Mesenchymal stem cell of the bone marrow (primary cell): ENCODE data around the genes H1-5, PGBD1, TRIM27, UBD and GABBR1.

GRCh38 chr6:27865896-27866504 is 883 bp downstream of the H2AC16 start:
- CAGE, long polyA plus RNA = no peak

- CAGE, long polyA plus RNA = no peak
Measured at GRCh38 chr6:27866913-27867959, at the start of gene H1-5. TSS of gene H1-5 (minus strand) at chr6:27867588.

GRCh38 chr6:27894850-27895480 is 1.7 kb downstream of the H2BC17 start:
- CAGE, long polyA plus RNA = no peak

- CAGE, long polyA plus RNA = no peak
Measured at GRCh38 chr6:28136521-28137245, 5.0 kb upstream of the ZKSCAN8 start.

DNA sequence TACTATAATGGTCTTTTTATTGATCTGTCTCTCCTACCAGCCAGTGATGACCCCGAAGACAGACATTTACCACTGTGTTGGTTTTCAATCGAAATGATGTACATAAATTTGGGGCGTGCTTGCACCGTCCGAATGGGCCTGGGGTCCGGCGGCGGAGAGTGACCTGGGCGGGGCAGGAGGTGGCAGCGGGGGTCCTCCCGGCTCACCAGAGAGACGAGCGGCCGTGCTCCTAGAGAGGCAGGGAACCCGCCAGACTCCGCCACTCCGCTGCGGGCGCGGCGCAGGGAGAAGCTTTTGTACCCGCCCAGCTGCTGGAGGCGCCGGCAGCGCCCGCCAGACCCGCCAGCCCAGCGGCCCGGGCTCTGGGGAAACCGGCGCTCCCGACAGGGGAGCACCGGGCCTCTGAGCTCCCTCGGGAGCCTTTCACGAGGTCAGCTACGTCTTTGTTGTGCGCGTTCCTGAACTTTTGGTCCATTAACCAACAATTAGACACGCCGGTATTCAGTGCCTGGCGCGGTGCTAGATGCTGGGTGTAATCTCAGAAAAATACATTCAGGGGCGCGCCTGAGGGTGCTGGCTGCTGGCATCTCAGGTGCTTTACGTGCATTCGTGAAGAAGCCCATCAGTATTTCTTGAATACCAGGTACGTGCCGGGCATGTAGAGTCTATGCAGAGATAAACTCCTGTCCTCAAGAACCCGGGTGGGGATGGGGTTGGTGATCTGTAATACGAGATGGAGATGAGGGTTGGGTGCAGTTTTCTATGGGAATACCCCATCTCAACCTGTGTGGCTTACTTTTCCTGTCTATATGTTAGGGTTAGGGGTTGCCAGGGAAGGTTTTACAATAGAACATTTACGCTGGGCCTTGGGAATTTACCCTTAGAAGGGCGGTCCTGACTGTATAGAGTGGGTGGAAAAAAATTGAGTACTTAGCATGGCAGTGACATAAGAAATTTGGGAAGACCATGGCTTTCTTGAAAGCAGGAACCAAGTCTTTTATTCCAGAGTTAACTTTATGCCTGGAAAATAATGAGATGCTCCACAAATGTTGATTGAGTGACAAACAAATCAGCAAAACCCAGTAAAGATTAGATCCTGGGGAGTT is at the start of gene PGBD1:
TSS of gene PGBD1 (plus strand) at position 297 of the 1,106 bp plus-strand sequence.
- CAGE, long polyA plus RNA = no peak

- CAGE, long polyA plus RNA = no peak
Measured at GRCh38 chr6:28478533-28478804, 35.2 kb upstream of the ZSCAN23 start.

DNA sequence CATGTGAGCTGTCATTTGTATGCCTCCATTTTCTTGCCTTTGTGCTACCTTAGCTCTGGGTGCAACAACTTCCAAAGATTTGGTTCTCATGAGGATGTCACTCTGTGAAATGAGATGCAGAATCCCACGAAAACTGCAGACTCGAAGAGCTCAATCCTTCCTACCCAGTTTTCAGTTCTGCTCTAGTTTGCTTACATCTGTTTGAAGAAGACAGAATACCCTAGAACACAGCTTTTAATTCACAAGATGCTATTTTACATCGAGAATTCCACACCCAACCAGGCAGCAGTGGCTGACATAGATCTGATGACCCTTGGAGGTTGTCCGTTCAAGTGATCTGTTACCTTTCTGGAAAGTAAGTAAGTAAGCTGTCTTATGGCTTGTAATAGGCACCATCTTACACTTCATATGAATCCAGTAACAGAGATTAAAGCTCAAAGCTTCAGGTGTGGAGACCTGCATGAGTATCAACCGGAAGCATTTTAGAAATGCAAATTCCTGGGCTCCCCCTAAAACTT is 1.4 kb downstream of the GPX6 start:
- CAGE, long polyA plus RNA = no peak

DNA sequence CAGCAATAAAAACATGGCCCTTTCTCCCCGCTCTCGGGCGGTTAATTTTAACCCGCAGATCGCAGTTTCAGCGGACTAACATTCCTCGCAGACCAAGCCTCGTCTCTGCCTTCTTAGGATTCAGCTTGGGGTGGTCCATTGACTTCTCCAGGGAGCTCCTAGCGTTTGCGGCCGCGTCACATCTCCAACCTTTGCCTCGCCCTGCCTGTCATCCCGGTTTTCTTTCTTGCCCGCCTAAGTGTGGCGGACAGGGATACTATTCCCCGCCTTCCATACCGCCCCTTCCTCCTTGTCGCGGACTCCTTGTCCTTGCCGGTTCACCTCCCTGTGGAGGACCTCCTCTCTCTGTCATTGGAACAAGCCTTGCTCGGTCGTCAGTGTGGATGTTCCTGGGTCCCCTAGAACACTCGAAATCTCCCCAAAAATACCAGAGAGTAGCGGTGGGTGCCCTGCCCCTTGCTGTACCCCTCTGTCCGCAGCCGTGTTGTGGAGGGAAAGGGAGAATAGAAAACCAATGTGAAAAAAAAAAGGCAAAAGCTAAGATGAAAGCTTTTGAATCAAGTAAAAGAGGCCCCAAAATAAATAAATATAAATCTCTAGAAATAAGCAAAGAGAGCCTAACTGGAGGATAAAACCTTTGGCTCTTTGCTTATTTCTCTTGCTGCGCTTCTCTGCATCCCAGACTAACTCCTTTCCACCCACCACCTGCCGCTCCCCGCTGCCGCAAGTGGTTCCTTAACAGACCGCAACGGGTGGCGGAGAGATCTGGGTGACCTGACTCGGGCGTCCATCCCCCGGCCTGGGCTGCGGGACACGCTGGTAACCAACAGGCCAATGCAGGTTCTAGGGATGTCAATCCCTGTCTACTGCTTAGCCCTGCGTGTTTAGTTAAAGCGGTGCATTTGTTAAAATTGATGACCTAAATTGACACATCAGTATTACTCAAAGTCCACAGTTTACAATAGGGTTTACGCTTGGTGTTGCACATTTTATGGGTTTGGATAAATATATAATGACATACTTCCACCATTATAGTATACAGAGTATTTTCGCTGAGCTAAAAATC is 48.5 kb upstream of the SCAND3 start:
- CAGE, long polyA plus RNA = no peak

DNA sequence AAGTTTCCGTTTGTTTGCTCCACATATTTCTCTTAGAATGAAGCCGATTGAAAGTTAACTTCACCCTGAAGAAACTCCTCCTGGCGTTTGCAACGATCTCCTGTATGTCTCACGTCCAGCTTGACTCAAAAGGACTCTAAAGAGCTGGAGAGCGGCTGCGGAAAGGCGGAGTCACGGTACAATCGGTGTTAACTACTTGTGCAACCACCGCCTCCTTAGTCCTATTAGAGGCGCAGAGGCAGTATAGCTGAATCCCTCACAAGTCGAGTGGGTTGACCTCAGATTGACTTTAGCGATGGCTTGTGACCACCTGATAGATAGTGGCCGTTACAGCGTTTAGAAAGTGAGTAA is 129.2 kb downstream of the TRIM27 start:
- CAGE, long polyA plus RNA = no peak

DNA sequence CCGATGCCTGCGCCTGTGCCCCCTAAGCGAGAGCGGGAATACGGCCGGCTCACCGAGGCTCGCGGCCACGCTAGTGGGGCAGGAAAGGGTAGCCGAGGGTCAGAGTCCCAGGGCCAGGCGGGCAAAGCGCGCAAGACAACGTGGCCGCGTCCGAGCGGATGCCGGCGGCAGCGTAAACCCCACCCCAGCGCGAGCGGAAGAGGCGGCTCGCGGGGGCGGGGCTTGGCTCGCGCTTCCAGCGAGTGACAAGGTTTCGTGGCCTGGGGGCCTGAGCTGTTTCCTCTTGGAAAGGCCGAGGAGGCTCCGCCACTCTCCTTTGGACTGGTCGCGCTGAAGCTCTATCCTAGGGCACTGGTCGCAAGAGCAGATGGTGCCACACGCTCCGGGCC is at the start of gene TRIM27:
TSS of gene TRIM27 (minus strand) at position 174 of the 389 bp plus-strand sequence.
- CAGE, long polyA plus RNA = no peak

DNA sequence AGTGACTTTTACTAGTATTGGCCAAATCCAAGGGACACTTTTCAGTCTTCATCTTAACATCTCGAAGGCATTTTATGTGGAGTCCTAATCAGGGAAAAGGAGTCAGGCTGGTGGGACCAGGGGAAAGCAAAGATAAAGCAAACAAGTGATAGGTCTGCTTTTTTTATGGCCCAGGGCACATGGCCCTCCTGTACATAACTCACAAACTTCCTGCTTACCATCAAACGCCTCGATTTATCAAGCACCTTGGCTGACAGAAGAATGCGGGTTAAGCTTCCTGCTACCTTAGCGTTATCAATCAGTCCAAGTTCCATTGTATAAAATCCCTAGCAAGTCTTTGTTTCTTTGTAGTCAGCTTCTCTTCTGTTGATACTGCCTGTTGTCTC is 4.0 kb upstream of the TRIM27 start:
- CAGE, long polyA plus RNA = no peak

DNA sequence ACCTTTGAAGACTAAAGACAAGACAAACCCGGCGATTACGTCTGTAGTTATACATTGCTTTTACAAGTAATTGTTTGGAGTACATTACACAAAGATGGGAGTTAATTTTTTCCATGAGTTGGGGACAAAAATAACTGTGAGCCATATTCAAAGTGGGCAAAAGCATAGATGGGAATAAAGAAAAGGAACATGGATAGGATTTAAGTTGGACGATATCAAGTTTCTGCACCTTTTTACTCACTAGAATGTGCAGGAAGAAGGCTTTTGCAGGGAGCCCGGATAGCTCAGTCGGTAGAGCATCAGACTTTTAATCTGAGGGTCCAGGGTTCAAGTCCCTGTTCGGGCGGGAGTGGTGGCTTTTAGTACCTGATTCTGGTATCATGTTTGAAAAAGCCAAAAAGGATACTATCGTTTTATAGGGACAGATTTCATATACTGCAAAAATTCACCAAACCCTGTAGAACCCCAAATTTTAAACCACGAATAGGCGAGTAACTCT is 27.0 kb upstream of the TRIM27 start:
- CAGE, long polyA plus RNA = no peak

DNA sequence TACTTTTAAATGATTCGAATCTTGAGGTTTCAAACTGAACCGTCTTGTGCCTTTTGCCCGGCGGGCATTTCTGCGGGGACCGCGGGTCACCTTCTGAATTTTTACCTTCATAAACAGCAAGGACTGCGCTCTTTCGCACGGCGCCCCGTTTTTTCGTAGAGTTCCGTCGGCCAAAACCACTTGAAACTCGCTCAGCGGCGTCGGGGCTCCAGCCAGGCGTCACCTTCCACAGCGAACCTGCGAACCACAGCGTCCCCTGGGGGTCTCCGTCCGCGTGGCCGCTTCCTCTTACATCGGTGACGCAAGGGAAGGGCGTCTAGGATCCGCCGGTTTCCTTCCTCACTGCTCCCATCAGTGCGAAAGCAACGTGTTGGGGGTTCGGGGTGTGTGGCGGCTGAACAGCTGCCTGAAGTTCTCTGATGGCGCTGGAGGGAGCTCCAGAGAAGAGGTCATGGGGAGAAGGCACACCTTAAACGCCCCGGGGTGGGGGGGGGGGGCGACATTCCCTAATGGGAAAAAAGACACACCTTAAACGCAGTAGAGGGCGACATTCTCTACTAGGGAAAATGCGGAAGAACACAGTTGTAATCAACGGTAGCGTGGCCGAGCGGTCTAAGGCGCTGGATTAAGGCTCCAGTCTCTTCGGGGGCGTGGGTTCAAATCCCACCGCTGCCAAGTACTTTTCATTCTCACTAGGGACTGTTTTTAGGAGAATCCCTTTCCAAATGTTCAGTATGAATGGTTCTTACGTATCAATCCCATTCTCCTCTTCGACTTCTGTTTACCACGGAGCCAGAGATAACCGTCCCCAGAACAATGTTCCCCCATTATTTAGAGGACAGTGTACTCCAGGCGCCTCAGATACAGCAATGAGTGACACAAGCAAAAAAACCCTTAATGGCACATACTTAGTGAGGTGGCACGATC is 16.4 kb downstream of the ZNF311 start:
- CAGE, long polyA plus RNA = no peak

DNA sequence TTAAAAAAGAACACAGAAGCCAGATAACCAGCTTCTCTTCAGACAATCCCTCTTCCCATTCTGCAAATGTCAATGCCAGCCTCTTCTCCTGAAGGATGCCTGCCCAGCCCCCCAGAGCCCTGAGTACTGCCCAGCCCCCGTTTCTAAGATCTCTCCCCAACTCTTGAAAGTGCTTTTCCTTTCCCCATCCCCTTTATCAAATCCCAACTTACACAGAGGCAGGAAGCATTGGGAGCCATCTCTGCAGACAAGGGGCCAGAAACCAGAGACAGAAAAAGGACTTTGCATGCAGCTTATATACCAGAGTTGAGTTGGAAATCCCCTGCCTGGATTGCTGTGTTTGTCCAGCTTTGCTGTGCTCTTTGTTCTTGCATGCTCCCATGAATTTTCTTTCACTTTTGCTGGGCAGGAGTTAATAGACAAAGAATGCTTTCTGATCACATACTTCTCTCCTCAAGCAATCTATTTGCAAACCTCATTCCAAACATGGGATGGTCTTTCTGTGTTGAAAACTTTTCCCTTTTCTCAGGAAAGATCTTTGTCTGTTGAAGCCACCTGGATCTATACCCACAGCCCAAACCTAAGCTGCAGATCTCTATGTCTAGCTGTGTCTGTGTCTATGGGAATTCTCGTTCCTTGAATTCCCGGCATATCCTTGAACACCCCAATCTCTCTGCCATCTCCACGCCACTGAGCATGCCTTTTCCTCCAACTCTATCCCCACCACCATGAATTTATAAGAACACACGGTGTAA is at the start of gene UBD:
TSS of gene UBD (minus strand) at position 270 of the 755 bp plus-strand sequence.
- CAGE, long polyA plus RNA = no peak

DNA sequence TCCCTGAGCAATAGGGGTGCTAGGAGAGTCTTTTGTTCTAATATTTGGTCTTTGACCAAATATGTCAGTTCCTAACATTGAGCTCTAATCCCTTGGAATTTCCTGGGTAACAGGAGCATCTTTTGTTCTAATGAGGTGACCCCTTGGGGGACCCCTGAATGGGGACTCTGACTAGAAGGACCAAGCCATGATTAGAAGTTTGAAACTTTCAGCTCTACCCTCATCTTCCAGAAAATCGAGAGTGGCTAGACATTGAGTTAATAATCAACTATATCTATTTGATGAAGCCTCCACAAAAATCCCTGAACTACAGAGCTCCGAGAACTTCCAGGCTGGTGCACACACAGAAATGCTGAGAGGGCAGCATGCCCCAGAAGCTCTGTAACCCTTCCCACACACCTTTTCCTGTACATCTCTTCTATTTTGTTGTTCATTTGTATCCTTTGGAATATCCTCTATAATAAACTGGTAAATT is 6.5 kb upstream of the OR2H2 start:
- CAGE, long polyA plus RNA = no peak

GRCh38 chr6:29630078-29630977 is 2.7 kb downstream of the GABBR1 start:
- CAGE, long polyA plus RNA = no peak

GRCh38 chr6:29632713-29633625 is at the start of gene GABBR1:
TSS of gene GABBR1 (minus strand) at chr6:29633183.
- CAGE, long polyA plus RNA = no peak

- CAGE, long polyA plus RNA = no peak
Measured at GRCh38 chr6:29636149-29636653, 3.2 kb upstream of the GABBR1 start.

- CAGE, long polyA plus RNA = no peak
Measured at GRCh38 chr6:29680268-29680865, 585 bp downstream of the ZFP57 start.

- CAGE, long polyA plus RNA = no peak
Measured at GRCh38 chr6:29725393-29726088, 2.3 kb downstream of the HLA-F start.